ENCODE measurements around the genes LACRT, OR6C76 and METTL7B.

DNA sequence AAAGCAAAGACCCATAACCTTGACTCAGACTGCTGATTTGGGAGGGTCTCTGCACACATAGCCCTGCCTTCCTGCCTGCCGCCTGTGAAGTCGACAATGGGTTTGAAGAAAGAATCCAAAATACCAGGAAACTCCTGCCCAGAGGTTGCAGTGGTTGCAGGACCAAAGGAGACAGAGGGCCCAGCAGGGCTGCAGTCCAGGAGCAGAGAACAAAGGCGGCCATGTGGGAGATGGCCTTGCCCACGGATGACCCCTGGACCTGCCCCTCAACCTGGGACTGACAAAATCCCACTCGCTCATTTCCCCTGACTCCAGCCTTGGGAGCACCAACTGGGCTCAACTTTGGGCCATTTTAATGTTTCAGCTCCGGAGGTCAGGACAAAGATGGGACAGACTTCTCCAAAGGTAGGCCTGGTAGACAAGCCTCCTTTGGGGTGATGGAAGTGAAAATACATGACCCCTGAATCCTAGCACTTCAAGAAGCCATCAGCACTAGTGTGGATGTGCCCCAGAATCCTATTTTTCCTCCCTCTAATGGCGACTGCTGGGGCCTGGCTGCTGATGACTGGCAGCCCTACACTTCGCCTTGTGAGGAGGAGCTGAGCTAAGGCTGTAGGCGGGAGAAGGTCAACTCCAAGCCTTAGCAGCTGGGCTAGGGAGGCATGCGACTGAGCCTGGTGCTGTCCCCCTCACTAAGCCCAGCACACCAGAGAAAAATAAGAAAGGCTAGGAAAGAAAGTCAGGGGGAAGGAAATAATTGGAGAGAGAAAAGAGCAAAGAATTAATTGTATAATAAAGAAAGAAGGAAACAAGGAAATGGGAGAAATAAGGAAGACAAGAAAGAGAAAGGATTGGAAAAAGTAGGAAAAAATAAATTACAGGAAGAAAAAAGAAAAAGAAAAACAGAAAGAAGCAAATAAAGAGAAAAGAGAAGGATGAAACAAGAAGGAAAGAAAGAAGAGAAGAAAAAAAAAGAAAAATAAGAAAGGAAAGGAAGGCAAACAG, 4.9 kb upstream of the HOXC10 start:
- PRO-cap = no peak

GRCh38 chr12:53986067-53987045, 1.4 kb downstream of the HOXC10 start:
- PRO-cap = no peak

GRCh38 chr12:54004825-54005158, 4.0 kb upstream of the HOXC8 start:
- PRO-cap = no peak

DNA sequence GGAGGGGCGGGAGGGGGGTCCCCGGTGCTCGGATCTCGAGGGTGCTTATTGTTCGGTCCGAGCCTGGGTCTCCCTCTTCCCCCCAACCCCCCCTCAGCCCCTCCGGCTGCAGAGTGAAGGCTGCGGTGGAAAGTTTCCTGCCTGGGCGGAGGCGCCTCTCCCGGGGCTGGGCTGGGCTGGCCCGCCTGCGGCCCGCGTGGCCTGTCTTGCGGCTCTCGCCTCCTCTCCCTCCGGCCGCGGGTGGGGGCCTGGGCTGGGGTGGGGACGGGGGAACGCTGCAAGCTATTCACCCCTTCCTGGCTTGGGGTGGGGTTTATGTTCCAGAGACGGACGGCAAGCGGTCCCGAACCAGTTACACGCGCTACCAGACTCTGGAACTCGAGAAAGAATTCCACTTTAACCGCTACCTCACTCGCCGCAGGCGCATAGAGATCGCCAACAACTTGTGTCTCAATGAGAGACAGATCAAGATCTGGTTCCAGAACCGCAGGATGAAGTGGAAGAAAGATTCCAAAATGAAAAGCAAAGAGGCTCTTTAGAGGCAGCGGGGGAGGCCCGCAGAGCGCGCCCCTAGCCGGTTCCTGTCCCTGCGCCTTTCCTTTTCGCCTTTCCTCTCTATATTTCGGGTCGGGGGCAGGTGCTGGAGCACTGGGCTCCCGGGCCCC, 1.2 kb downstream of the HOXC5 start:
- PRO-cap = no peak

GRCh38 chr12:54182868-54183251, 5.9 kb downstream of the SMUG1 start:
- PRO-cap = no peak

DNA sequence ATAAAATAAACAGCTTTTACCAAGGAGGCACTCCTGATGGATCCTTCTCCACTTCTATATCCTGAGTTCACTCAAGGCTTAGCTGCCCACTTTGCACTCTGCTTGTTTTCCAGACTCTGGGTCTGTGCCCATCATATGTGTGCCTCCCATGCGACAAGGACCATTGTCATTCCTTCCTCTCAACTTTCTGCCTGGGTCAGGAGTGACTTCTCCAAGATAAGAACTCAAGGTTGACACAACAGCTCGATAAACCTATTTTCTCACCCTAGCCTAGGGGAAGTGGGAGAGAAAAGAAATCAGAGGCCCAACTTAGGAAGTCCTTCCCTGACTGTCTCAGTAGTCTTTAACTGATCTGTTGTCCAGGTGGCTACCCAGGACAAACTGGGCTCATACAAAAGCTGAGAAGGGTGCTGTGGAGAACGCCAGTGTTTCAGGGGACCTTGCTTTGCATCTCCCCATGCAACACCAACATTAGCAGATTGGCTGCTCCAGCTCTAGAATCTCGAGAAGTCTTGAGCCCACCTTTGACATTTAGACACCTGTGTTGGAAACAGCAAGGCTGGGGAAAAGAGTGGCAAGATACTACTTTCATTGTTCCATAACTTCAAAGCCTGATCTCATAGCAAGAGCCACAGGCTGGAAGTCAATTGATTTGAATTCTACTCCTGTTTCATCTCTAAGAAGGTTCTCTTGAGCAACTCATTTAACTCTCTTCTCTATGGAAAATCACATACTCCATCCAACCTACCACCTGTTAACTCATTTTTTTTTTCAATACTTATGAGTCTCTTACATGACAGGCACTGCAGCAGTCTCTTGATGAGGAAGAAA, 1.5 kb downstream of the SMUG1 start:
- PRO-cap = no peak

DNA sequence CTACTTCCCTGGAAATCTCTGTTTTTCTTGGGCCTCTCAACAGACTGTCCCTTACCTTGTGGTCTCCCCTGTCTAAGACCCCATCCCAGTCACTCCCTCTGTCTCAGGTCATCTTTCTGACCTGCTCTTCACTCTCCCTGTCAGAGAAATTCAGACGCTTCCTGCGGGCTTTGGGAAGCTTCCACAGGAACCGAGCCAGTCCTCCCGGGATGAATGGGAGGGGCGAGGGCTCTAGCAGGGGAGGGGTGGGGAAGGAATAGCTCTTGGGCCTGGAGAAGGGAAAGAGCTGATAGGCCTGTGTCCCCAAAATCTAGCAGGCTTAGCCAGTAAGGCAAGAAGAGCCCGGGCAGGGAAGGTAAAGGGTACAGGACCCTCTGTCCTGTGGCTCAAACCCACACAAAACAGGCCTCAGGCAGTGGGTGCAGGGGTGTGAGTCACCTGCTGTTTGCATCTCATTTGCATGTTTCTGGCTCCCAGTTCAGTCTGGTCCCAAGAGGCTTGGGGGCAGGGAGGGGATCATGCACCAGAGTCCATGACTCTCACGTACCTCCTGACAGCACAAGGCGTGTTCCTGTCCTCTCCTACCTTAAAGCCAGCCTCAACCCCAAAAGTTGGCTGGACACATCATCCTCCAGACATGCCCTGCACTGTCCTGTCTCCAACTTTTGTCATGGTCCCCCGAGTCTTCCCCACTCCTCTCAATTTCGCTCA, 8.7 kb upstream of the SMUG1 start:
- PRO-cap = no peak

DNA sequence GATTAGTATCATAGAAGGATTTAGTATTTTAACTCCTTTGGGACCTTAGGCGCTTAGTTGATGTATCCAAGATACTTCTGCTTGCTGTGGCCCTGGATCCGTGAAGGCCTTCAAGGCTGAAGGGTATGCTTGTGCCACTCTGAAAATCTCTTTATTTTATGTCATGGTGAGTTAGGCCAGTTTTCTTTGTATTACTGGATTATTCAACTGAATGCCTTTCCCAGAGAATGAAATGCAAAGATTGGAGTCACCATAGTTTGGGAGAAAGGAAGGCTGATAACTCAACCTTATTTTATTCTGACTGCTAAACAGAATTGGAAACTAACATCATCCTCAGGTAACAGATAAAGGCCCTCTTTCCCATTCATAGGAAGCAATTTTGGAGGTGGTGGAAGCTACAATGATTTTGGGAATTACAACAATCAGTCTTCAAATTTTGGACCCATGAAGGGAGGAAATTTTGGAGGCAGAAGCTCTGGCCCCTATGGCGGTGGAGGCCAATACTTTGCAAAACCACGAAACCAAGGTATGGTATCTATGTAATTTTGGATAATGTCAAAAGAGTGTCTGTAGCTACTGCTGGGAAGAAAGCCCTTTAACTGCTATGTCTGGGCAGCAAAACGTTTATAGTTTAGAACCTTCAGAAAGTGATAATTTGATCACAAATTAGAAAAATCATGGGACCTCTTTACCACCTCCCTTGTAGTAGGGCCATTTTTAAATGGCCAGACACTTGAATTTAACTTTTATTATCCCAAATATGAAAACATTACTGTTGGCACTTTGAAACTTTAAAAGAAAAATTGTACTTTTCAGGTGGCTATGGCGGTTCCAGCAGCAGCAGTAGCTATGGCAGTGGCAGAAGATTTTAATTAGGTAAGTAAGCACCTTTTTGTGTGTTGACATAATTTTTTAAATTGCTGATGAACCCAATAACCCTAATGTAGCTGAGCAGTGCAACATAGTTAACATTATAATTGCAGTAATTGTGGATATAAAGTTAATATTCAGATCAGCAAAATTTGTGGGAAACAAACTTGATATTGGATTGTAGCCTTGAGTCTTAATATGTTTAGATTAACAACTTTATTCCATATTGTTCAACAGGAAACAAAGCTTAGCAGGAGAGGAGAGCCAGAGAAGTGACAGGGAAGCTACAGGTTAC, 3.3 kb downstream of the HNRNPA1 start:
- PRO-cap = no peak

GRCh38 chr12:54352671-54353448, 11.4 kb downstream of the GPR84 start:
- PRO-cap = no peak

DNA sequence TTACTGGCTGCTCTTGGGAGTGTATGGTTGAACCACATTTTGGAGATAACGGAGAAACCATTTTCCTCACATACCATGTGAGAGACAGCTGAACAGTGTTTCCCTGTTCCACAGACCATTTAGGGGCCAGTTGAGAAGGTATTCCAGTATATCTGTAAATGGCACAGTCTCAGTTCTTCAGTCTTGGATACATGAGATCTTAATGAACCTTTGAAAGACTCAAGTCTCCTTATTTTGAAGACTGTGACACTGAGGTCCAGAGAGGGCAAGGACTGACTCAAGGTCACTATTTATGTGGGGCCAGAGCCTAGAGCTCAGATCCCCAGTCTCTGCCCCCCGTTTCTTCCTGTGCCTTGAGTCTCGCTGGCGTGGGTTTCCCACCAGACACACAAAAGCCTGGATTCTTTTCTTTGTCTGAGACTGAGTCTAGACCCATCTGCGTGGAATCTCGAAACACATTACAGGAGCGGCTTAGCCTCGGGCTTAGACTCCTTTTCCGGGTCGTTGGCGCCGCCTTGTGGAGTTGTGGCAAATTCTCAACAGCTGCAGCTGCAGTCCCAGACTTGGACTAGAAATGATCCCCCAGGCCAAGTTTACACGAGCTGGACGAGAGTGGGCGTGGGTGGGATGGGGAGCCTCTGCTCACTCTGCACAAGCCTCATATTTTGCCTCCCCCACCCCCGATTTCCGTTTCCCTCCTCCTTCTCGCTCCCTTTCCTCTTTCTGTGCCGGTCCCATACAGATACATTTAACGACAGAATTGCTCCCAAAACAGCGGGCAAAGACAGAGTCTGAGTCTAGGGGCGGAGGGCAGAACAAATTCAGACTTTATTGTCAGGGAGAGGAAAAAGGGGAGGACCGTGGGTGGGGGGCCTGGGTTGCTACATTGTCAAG, 4.3 kb upstream of the GPR84 start:
- PRO-cap = no peak

GRCh38 chr12:54371499-54372279, 7.4 kb upstream of the GPR84 start:
- PRO-cap = no peak

GRCh38 chr12:54376391-54377074, 8.0 kb downstream of the ZNF385A start:
- PRO-cap = unidirectional peak, plus-strand start at chr12:54376761

GRCh38 chr12:54390033-54390703, 5.6 kb upstream of the ZNF385A start:
- PRO-cap = no peak

GRCh38 chr12:54524949-54525347, 24.5 kb upstream of the PDE1B start:
- PRO-cap = no peak

DNA sequence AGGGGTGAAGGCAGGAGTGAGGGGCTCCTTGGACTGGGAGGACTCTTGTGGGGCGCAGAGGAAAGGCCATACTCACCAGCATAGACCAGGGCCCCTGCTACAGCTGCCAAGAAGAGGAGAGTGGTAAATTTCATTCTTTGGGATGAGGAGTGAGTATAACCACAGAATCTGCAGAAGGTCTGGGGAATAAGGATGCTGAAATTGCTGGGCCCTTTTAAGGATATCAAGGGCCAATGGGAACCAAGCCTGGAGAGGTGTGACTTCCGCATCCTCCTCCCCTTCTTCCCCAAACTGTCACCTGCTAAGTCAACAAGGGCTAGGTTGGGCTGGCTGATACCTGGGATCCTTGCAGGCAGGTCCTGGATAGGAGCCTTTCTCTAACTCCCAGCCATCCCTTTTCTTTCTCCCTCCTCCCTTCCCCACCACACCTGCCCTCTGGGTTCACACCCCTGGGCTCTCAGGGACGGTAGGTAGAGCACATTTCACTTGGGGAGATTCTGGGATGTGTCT, at the start of gene LACRT:
Gene LACRT (minus strand): TSS at position 188 of the 510 bp plus-strand sequence.
- PRO-cap = no peak

DNA sequence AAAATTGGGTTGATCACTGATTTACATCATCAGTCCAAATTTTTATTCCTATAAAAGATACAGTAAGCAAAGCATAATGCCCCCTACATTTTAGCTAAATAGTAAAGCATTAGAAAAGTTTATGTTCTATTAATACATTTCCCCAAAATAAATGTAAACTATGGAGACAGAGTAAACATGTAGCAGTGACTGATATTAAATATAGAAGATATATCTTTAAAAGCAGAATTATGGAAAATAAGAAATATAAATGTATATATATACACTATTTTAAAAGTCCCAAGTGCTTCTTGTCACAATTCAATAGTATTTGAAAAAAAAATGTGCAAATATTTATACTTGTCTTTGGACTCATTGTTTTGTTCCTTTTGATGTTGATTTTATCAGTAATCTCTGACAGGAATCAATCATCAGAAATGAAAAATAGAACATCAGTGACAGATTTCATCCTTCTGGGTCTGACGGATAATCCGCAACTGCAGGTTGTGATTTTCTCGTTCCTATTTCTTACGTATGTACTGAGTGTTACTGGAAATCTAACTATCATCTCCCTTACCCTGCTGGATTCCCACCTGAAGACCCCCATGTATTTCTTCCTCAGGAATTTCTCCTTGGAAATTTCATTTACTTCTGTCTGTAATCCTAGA, at the start of gene OR6C76:
Gene OR6C76 (plus strand): TSS at position 417 of the 647 bp plus-strand sequence.
- PRO-cap = no peak

DNA sequence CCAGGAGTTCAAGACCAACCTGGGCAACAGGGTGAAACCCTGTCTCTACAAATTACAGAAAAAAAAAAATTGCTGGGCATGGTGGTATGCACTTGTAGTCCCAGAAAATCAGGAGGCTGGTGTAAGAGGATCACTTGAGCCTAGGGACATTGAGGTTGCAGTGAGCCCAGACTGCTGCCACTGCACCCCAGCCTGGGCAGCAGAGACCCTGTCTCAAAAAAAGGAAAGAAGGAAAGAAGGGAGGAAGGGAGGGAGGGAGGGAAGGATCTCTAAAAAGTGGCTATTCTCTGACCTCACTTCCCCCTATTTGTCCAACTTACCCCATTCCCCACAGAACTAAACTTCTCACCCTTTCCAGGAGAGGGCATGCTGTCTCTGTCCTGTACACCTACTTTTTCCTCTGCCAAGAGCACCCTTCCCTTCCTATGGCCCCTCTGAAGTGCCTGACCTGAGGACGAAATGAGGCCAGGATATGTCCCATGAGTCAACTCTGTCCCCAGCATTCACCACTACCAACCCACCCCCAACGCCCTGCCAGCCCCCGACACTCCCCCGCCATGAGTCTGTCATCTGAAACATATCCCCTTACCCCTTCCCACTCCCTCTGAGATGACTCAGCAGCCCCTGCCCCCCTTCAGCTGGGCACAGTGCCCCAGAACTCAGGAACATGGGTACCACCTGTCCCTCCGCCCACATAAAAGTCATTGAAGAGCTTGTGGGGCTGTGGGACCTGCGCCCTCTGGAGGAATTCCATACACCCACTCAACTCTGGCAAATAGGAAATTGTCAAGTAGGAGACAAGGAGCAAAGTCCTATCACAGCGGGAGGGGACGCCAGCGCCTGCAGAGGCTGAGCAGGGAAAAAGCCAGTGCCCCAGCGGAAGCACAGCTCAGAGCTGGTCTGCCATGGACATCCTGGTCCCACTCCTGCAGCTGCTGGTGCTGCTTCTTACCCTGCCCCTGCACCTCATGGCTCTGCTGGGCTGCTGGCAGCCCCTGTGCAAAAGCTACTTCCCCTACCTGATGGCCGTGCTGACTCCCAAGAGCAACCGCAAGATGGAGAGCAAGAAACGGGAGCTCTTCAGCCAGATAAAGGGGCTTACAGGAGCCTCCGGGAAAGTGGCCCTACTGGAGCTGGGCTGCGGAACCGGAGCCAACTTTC, at the start of gene METTL7B:
Gene METTL7B (plus strand): TSS at position 887 of the 1,161 bp plus-strand sequence.
- PRO-cap = no peak

- PRO-cap = no peak
These were observed 3.6 kb downstream of the ITGA7 start for GRCh38 chr12:55703757-55704772.

GRCh38 chr12:55713032-55713530, 2.8 kb upstream of the BLOC1S1 start:
- PRO-cap = no peak

DNA sequence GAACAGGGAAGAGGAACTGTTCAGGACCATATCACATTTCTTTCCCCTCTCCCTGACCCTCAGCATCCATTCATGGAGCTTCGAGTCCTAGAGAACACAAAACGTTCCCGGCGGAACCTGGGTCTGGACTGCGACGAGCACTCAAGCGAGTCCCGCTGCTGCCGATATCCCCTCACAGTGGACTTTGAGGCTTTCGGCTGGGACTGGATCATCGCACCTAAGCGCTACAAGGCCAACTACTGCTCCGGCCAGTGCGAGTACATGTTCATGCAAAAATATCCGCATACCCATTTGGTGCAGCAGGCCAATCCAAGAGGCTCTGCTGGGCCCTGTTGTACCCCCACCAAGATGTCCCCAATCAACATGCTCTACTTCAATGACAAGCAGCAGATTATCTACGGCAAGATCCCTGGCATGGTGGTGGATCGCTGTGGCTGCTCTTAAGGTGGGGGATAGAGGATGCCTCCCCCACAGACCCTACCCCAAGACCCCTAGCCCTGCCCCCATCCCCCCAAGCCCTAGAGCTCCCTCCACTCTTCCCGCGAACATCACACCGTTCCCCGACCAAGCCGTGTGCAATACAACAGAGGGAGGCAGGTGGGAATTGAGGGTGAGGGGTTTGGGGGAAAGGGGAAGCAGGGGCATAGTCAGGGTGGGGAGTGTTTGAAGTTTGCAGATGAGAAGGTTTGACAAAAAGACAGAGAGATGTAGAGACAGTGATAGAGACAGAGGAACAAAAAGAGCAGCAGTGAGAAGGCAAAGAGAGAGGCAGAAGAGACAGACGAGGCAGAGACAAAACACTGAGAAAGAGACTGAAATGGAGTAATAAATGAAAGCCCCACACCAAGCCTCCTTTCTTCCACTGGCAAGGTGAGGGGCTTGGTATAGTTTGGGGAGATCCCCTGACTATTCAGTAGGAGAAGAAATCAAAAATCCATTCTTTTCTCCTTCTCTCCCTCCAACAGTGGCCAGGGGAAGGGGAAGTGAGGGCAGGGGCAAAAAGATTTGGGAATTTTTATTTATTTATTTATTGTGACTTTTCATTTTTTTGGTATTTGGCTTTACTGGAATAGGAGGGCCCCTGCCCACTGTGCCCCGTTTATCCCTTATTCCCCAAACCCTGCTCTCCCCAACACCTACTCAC, 6.9 kb downstream of the GDF11 start:
- PRO-cap = no peak

Measured in pulmonary lymph node (tissue), 1 donor.